Islet of Langerhans (tissue), 1 donor: ENCODE measurements around the genes NNMT and PAFAH1B2.

GRCh38 chr11:114208540-114209051 is 87.6 kb upstream of the NNMT start:
- RRBS = no CpG with 5 or more reads among the region's 5 CpGs

DNA sequence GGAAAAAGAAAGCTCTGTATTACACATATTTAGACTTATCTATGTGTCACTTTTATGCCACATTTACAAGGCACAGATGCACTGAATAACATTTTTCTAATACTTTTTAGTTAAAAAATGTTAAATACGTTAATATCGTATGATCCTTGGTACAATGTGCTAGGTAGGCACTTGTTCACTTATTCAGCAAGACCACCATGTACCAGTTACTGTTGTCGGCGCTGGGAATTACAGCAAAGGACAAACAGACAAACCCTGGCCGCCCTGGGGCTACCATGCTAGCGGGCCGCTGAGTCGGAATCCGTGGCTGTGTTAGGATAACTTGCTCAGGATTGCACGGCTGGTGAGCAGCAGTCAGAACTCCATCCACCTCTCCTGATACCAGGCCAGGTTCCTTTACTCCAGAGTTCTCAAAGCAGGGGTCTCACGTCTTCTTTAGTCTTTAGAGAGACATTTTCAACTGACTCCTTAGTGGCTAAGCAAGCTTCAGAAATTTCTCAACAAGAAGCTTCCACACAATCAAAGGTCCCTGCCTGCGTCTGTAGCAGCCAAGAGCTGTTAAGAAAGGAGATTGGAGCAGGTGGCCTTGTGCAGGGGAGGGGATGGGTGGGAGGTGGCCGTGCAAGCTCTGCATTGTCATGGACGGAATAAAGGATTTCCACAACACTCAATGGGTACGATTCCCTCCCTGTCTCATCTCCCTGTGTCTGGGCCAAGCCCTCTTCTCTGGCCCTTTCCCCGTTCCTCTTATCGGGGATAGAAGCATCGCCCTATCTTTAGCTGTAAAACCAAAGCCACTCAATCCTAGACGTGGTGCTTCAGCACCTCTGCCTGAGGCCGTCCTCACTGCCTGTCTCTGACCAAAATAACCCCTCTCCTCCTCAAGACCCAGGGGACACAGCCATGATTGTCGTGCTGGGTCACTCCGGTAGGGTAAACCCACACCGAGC is 39.8 kb upstream of the NNMT start:
- RRBS = no CpG with 5 or more reads among the region's 23 CpGs

DNA sequence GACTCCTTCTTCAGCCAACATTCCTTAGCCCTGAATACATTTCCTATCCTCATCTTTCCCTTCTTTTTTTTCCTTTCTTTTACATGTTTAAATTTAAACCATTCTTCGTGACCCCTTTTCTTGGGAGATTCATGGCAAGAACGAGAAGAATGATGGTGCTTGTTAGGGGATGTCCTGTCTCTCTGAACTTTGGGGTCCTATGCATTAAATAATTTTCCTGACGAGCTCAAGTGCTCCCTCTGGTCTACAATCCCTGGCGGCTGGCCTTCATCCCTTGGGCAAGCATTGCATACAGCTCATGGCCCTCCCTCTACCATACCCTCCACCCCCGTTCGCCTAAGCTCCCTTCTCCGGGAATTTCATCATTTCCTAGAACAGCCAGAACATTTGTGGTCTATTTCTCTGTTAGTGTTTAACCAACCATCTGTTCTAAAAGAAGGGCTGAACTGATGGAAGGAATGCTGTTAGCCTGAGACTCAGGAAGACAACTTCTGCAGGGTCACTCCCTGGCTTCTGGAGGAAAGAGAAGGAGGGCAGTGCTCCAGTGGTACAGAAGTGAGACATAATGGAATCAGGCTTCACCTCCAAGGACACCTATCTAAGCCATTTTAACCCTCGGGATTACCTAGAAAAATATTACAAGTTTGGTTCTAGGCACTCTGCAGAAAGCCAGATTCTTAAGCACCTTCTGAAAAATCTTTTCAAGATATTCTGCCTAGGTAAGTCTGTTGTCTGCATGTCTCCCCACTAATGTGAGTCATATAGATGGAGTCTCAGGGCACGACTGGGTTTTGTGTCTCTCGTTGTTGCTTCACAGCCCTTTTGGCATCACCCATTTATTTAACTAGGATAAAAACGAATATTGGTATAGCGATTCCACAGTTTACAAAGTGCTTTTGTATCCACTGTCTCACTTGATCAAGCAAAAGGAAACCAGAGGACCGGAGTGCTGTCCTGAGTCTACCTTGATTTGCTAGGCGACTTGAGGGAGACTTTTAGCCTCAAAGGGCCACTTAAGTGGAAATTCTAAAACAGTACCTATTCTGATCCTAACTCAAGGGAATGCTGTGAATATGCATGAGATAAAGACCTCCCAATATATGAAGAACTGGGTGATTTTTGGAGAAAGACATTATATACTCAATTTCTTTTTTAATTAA is at the start of gene NNMT:
Gene NNMT (plus strand): TSS at position 408 of the 1,160 bp plus-strand sequence.
- RRBS = no CpG with 5 or more reads among the region's 14 CpGs

DNA sequence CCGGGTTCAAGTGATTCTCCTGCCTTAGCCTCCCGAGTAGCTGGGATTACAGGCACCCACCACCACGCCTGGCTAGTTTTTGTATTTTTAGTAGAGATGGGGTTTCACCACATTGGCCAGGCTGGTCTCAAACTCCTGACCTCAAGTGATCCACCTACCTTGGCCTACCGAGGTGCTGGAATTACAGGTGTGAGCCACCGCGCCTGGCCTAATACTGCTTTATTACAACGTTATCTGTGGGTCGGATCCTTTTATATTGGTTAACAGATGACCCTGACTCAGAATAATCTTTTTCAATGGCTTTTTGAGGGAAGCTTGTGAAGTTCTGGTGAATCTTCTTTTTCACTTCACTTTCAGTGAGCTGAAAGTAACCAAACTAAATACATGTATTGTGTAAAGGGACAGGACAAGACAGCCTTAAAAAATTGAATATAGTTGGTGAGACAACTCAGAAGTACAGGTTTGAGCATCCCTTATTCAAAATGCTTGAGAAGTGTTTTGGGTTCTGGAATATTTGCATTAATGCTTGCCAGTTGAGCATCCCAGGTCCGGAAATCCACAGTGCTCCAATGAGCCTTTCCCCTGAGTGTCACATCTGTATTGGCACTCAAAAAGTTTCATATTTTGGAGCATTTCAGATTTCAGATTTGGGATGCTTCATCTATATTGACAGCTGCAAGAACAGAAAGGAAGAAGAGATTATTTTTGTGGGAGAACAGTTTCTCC is 9.2 kb downstream of the RBM7 start:
- RRBS = no CpG with 5 or more reads among the region's 9 CpGs

- RRBS = no CpG with 5 or more reads among the region's 4 CpGs
These were observed 1.6 kb upstream of the NXPE2 start for GRCh38 chr11:114676740-114677207.

GRCh38 chr11:115221426-115222105 is 282.6 kb downstream of the CADM1 start:
- RRBS = no CpG with 5 or more reads among the region's 2 CpGs

GRCh38 chr11:115548709-115549333 is 44.6 kb upstream of the CADM1 start:
- RRBS = no CpG with 5 or more reads among the region's 6 CpGs

DNA sequence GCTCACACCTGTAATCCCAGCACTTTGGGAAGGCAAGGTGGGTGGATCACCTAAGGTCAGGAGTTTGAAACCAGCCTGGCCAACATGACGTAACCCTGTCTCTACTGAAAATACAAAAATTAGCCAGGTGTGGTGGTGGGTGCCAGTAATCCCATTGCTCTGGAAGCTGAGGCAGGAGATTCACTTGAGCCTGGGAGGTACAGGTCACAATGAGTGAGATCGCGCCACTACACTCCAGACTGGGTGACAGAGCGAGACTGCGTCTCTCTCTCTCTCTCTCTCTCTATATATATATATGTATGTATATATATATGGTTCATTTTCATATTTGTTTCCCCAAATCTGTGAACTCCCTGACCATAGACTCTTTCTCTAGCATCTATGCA is 56.4 kb upstream of the CADM1 start:
- RRBS = no CpG with 5 or more reads among the region's 5 CpGs

- RRBS = no CpG with 5 or more reads among the region's 7 CpGs
These were observed 209.4 kb downstream of the BUD13 start for GRCh38 chr11:116563407-116563810.

DNA sequence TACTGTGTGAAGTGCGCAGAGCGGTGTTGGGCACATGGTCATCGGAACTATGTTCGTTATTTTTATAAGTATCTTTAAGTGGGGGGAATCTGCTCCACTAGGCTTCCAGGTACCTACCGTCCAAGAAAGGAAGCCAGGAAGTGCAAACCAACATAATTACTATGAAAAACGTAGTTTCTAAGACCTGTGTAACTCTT is 572 bp upstream of the BUD13 start:
- RRBS = no CpG with 5 or more reads among the region's 6 CpGs

- RRBS = 72% methylated on average over 2 of the region's 11 CpGs
These were observed 2.8 kb upstream of the APOC3 start for GRCh38 chr11:116826654-116827495.

- RRBS = no CpG with 5 or more reads among the region's 3 CpGs
These were observed 99.3 kb upstream of the APOA1 start for GRCh38 chr11:116936635-116937140.

- RRBS = no CpG with 5 or more reads among the region's 1 CpG
These were observed 110.5 kb upstream of the APOA1 start for GRCh38 chr11:116947943-116948379.

GRCh38 chr11:116979750-116980537 is 118.3 kb downstream of the SIK3 start:
- RRBS = no CpG with 5 or more reads among the region's 6 CpGs

- RRBS = no CpG with 5 or more reads among the region's 3 CpGs
These were observed 108.3 kb downstream of the SIK3 start for GRCh38 chr11:116989843-116990429.

DNA sequence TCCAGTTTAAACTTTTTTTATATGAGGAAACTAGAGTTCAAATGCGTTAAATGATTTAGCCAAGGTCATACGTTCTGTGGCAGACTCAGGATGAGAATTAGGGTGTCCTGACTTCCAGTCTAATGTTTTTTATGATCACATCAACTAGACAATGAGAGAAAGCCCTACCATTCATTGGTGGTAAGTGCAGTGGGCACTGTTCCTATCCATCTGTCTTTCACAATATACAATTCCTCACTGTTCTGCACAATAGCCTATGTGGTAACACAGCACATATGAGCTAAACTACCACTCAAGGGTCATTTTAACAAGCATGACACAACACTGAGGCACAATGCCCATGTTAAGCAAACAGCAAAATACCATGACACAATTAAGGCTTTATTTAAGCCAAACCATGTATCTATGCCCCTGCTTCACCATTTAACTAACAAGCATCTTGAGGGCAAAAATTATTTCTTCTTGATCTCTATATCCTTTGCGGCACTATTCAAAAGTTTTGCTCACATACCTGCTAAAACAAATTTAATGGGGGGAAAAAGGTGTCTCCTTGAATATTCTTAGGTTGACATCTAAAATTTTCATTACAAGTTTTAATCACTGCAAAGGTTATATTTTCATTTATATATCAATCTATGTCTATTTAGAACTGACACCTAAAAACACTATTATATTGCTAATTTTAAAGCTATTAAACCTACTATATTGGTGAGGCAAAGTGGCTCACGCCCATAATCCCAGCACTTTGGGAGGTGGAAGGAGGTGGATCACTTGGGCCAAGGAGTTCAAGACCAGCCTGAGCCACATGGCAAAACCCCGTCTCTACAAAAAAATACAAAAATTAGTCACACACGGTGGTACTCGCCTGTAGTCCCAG is 52.1 kb downstream of the SIK3 start:
- RRBS = no CpG with 5 or more reads among the region's 7 CpGs

DNA sequence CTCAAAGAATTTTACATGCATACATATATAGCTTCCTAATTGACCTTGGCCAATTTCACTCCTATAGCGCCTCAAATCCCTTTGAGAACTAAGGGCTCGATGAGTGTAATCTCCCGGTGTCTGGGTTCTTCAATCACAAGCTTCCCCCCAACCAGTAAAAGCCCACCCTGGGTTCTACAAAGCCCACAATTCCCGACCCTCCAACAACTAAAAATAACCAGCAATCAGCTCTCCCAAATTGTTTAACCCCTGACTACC is 1.2 kb downstream of the SIK3 start:
- RRBS = no CpG with 5 or more reads among the region's 4 CpGs

GRCh38 chr11:117098534-117099609 is 644 bp upstream of the SIK3 start:
- RRBS = 3% methylated on average over 10 of the region's 45 CpGs

DNA sequence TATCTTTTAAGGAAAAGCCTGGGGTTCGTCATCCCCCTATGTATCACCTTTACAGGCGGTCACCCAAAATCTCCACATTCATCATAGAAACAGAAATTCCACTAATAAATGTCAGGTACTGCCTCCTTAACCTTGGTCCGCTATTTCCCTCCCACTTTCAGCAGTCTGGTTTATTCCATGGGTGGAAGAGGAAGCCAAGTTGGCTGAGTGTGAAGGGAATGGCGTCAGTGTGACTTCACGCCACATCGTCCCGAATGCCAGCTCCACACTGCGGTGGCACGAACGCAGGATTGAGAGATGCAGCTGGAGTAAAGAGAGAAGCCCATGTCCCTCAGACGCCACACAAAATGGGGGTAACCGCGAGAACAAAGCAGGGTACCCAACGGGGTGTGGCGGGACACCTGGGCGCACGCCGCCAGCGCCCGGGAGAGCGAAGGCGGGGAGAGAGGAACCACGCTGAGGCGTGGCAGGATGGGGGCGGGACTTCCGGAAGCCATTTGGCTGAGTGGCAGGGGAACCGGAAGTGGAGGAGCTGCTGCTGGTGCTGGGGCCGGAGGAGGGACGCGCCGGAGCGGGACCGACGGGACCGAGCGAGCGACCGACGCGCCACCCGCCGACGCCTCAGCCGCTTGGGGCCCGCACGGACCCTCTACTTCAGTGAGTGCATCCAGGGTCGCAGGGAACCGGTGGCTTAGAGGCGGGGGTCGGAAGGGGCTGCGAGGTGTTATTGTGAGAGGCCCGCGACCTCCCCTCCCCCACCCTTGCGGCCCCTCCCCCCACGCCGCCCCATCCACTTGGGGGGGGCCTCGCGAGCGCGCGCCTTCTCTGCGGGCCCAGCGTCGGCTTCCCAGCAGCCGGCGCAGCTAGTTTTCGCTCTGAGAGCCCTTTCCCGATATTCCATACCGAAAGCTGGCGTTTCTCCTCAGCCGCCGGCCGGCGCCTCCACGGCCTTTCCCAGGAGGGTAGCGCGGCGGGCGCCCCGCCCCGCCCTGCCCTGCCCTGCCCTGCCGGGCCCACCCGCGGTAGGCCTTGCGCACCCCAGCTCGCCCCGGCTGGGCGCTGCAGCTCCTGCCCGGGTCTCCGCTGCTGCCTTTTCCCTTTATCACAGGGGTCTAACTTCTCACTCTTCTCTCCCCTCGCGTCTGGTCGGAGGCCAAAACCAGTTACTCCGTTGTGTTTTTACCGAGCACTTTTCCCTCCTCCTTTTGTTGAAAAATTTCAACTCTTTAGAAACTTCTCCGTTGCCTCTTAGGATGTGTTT is at the start of gene PAFAH1B2:
Gene PAFAH1B2 (plus strand): TSS at position 526 of the 1,261 bp plus-strand sequence.
- RRBS = 5% methylated on average over 28 of the region's 96 CpGs

DNA sequence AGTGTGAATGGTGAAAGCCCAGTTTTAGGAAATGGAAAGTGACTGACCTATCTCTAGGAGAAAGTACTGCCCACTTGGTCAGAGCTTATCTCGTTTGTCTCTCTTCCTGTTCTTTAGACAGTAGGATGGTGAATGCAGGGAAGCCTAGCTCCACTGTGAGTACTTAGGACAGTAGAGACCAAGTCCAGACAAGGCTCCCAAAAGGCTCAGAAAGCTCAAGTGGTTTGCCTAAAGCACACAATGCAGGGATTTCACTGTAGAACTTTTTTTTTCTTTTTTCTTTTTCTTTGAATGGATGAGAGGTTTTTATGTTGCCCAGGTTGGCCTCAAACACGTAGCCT is 5.3 kb upstream of the SIDT2 start:
- RRBS = no CpG with 5 or more reads among the region's 2 CpGs